T-cell (primary cell): ENCODE data around the genes TEKT4 and ZNF514.

DNA sequence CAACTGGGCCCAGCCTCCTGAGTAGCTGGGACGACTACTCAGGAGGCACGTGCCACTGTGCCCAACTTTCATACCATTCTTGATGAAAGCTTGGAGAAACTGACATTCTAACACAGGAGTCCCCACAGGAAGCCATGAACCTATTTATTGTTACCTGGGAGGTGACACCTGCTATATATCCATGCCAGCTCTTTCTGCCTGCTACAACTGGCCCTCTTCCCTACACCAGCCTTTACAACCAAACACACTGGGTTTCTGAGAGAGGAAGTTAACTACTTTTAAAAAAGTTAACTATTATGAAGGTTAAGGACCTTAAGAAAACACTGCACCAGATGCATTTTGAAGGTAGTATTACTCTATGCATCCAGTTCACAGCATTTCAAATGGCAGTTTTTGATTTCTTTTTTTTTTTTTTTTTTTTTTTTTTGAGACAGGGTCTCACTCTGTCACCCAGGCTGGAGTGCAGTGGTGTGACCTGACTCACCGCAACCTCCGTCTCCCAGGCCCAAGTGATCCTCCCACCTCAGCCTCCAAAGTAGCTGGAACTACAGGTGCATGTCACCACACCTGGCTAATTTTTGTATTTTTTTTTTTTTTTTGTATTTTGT, 18.9 kb downstream of the EIF2AK3 start:
- PRO-cap, 7 experiments, result no peak in any of the 7 experiments

DNA sequence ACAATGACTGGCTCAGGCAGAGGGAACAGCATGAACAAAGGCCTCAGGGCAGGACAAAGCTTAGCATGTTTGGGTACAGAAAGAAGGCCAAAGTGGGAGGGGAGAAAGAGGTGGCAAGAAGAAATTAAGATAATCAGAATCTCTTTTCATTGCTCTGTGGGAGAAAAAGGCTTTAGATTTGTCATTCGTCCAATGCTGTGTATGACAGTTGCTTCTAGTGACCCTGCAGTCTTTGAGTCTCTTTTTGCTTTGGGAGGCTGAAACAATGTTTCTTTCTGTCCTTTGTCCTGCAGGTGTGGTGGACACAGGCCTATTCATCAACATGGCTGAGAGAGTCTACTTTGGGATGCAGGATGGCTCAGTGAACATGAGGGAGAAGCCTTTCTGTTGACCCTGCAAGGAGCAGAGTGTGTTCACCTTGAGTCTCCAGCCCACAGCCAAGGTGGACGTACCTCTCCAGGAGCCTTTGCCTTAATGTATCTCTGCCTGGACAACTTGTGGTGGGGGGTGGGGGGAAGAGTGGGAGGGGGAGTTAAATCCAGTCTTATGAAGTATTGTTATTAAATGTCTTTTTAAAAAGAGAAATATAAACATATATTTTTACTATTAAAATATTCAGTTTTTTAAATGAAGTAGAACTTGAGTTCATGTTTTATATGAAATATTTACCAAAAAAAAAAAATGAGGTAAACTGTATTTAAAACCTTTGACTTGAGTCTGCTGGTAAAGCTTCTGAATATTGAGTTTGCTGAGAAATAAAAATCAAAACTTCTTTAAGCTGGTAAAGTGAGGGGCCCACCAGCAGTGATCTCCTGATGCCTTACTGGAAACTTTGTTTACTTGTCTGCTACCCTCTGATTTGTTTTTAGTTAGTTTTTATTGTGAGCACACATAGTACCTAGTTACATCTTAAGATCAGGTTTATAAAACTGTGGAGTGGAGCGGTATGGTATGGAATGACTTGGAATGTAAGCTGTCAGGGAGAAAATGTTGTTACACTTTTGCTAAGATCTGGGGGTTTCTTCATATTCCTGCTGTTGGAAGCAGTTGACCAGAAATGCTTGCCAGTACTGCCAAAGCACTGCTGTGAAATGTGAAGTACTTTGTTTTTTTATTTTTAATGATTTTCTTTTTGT, 58.6 kb downstream of the RPIA start:
- PRO-cap, 7 experiments, result no peak in any of the 7 experiments

- PRO-cap, 7 experiments, result no peak in any of the 7 experiments
These were observed 146.9 kb downstream of the RPIA start for GRCh38 chr2:88838227-88838935.

GRCh38 chr2:88880375-88880815, 188.9 kb downstream of the RPIA start:
- PRO-cap, 7 experiments, result no peak in any of the 7 experiments

DNA sequence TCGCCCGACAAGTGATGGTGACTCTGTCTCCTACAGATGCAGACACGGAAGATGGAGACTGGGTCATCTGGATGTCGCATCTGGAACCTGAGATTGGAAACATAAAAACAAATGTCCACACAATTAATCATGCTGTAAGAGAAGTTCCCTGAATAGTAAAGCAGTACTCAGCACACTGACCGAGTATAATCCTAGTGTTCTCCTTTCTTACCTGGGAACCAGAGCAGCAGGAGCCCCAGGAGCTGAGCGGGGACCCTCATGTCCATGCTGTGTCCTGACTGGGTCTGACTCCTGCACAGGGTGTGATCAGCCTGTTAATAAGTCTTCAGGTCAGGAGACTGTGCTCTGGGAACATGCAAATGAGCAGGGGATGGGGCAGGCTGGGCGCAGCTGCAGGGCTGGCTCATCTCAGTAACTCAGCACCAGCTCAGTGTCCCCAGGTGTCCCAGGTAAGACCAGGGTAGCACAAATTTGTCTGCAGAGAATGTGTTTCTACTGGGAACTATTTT, 349.0 kb downstream of the RPIA start:
- PRO-cap, 7 experiments, result no peak in any of the 7 experiments

GRCh38 chr2:89862352-89862551, 1170.8 kb downstream of the RPIA start:
- PRO-cap, 7 experiments, result no peak in any of the 7 experiments

GRCh38 chr2:94202348-94202705, 384.8 kb upstream of the AQP7B start:
- PRO-cap, 7 experiments, result no peak in any of the 7 experiments

DNA sequence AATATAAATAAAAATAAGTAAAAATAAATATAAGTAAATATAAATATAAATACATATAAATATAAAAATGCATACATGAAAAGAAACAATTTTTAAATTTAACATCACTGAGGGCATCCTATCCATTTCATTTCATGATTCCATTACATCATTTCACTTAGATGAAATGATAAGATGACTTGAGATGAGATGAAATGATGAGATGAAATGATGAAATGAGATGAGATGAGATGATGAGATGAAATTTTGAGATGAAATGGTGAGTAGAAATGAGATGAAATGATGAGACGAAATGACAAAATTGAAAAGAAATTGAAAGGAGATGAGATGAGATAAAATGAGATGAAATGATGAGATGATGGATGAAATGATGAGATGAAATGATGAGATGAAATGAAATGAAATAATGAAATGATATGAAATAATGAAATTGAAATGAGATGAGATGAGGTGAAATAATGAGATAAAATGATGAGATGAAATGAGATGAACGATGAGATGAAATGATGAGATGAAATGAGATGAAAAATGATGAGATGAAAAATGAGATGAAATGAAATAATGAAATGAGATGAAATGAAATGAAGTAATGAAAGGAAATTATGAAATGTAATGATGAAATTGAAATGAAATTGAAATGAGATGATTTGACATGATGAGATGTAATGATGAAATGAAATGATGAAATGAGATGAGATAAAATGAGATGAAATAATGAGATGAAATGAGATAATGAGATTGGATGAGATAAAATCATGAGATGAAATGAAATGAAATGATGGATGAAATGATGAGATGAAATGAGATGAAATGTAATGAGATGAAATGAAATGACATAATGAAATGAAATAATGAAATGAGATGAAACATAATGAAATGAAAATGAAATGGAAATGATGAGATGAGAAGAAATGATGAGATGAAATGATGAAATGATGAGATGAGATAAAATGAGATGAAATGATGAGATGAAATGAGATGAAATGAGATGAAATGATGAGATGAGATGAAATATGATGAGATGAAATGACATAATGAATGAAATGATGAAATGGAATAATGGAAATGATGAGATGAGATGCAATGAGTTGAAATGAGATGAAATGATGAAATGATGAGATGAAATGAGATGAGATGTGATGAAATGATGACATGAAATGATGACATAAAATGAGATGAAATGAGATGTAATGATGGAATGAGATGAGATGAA, 367.8 kb upstream of the AQP7B start:
- PRO-cap, 7 experiments, result no peak in any of the 7 experiments

- PRO-cap, 7 experiments, result no peak in any of the 7 experiments
These were observed at the start of gene TEKT4 for GRCh38 chr2:94870754-94871679. TEKT4 (plus strand) TSS chr2:94871430.

- PRO-cap, 7 experiments, result no peak in any of the 7 experiments
These were observed 4.3 kb downstream of the MAL start for GRCh38 chr2:95029663-95030325.

GRCh38 chr2:95048221-95048673, 22.7 kb downstream of the MAL start:
- PRO-cap, 7 experiments, result peak in 6 of 7 experiments; most common plus-strand start chr2:95048314 (in 6)

DNA sequence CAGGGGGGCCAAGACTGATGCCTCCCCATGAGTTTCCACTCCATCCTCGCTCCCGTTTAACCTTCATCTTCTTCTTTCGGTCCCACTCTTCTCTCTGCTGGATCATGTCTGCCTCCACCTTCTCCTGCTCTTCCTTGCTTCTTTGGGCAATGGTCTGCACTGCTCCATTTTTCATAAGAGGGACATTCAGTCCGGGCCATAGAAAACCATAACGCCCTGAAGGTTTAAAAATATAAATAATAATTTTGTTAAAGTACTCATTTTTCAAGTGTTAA, 13.5 kb downstream of the MRPS5 start:
- PRO-cap, 7 experiments, result no peak in any of the 7 experiments

GRCh38 chr2:95158397-95158950, 1.2 kb downstream of the ZNF514 start:
- PRO-cap, 7 experiments, result no peak in any of the 7 experiments

DNA sequence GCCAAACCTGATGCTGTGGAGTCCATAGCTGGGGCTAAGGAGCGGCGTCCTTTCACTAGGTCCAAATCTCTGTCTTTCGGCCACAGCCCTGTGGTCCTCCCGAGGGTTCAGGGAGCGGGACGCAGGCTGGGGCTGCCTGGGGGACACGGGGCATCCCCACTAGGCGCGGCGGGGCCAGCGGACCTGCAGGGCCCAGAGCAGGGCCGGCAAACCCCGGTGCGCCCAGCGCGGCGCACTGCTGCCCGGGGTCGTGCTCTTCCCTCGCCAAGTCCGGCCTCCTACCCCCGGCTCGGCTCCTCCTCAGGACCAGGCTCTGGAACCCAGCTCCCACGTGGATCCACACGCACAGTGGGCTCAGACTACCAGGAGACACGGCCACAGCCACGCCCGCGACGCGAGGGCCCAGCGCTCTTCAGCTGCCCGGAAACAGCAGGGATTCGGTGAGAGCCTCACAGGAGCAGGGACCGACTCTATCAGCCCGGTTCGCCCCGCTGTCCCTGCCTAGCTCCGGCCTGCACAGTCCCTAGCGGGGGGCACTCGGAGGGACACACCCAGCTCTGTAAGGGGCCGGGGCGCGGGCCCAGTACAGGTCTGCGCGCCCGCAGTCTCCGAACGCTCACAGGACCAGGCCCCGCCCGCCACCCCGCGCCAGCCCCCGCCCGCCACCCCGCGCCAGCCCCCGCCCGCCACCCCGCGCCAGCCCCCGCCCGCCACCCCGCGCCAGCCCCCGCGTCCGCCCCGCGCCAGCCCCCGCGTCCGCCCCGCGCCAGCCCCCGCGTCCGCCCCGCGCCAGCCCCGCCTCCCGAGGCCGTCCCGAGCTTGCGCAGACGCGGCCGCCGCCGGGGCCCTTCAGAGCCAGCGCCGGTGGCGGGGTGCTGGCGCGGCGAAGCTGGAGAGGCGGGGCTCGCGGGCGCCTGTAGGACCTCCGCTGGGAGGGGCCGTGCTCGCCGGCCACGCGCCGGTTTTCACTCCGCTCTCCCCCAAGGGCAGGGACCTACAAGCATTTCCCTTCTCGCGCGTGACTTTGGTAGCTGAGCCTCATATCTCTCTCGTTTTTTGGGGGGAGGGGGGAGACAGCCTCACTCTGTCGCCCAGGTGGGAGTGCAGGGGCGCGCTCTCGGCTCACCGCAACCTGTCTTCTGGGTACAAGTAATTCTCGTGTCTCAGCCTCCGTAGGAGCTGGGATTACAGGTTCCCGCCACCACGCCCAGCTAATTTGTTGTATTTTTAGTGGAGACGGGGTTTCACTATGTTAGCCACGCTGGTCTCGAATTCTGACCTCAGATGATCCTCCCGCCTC, at the start of gene ZNF514:
TSS of gene ZNF514 (minus strand) at position 891 of the 1,300 bp plus-strand sequence.
- PRO-cap, 7 experiments, result peak in 7 of 7 experiments; most common plus-strand start position 852 of the sequence (in 7); most common minus-strand start position 620 of the sequence (in 7)

DNA sequence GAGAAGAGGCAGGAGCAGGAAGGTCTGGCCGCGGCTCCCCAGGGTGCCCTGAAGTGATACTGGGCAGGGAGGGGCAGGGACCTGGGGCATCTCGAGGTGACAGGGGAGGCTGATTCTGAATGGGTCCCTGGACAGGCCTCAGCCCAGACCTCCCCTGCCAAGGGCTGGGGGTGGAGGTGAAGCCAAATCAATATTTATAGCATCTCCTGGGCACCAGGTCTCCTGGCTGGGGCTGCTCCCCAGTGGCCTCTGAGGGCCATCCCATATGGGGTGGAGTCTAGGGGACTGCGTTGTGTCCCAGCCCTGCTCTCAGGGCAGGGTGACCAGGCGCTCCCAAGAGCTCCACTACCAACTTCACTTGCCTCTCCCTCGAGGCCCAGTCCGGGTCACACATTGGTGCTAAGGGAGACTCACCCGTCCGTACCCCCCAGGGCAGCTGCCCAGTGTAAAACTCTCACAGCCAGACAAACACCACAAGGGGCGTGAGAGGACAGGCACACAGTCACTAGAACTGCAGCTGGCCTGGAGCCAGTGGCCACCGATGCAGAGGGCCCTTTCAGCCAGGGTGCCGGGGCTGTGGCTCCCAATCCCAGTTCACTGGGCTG, 33.1 kb downstream of the KCNIP3 start:
- PRO-cap, 7 experiments, result no peak in any of the 7 experiments

DNA sequence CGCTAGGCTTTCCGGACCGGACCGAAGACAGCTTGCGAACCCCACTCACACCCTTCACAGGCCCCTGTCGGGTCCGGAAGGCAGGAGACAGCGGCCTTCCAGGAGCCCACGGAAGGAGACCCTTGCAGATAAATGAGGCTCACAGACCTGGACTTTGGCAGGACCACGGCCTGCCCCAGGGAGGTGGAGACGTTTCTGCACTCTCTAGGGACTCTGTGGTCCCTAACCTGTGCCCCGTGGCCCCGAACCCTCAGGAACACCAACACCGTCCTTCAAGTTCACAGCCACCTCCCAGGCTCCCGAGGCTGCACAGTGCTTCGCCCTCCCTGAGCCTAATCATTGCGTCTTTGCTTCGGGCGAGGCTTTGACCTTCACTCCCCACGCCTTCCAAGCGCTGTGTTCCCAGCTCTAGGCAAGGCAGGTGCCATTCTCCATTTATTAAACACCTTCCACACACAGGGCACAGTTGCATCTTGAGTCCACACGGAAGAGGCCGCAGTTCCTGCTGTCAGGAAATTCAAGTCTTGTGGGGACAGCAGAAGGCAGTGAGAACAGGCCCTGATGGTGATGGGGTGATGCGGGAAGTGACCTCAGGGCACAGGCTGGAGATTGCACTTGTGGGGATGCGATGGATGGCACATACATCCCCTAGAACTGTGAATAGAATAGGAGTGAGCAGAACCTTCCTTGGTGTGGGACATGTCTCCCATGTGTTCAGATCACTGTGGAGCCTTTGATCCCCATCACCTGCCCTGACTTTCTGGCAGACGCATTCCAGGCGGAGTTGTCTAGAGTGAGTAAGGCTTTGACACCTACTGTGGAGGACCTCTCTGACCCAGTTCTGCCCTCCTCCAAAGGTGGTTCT, 12.7 kb upstream of the FAHD2A start:
- PRO-cap, 7 experiments, result no peak in any of the 7 experiments

GRCh38 chr2:95695446-95696278, 103.9 kb downstream of the TRIM43 start:
- PRO-cap, 7 experiments, result no peak in any of the 7 experiments

GRCh38 chr2:95830038-95831274, 161.2 kb downstream of the ANKRD36C start:
- PRO-cap, 7 experiments, result no peak in any of the 7 experiments

- PRO-cap, 7 experiments, result no peak in any of the 7 experiments
These were observed 3.9 kb downstream of the ADRA2B start for GRCh38 chr2:96112495-96112846.

DNA sequence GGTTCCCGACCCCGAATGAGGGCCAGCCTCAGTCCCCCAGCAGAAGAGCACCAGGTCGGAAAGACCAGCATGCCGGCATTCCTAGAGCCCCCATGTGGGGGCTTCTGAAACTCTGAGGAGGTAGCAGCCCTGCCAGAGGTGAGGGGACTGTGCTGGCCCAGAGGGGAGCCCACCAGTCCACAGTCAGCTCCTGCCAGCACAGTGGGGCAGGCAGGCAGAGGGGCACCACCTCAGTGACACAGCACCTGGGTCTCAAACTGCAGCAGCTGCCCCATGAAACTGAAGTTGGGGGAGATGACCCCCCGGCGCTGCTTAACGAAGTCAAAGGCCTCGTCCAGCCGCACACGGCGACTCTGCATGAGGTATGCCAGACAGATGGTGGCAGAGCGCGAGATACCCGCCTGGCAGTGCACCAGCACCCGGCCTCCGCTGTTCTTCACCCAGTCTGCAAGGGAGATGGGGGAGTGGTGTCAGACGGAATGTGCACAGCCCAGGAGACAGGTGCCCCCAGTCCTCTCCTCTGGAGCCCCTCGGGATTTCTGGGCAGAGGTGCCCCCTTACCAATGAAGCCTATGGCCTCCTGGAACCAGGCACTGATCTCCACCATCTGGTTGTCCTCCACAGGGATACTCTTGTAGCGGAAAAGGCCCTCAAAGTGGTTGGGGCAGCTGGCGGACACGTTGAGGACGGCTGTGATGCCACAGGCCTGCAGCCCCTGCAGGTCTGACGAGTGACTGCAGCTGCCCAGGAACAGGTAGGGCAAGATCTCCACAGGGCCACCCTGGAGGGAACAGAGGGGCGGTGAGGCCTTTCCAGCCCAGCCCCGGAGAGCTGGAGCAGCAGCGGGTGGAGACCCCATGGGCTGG, 1.4 kb downstream of the DUSP2 start:
- PRO-cap, 7 experiments, result peak in 3 of 7 experiments; most common plus-strand start position 473 of the sequence (in 2); most common minus-strand start position 679 of the sequence (in 2)